Thoracic aorta (tissue), 1 donor: ENCODE measurements around the genes MYF6 and ATP2B1.

- RAMPAGE, long total RNA: no peak
Observed at GRCh38 chr12:80056152-80056770, 43.1 kb upstream of the OTOGL start.

DNA sequence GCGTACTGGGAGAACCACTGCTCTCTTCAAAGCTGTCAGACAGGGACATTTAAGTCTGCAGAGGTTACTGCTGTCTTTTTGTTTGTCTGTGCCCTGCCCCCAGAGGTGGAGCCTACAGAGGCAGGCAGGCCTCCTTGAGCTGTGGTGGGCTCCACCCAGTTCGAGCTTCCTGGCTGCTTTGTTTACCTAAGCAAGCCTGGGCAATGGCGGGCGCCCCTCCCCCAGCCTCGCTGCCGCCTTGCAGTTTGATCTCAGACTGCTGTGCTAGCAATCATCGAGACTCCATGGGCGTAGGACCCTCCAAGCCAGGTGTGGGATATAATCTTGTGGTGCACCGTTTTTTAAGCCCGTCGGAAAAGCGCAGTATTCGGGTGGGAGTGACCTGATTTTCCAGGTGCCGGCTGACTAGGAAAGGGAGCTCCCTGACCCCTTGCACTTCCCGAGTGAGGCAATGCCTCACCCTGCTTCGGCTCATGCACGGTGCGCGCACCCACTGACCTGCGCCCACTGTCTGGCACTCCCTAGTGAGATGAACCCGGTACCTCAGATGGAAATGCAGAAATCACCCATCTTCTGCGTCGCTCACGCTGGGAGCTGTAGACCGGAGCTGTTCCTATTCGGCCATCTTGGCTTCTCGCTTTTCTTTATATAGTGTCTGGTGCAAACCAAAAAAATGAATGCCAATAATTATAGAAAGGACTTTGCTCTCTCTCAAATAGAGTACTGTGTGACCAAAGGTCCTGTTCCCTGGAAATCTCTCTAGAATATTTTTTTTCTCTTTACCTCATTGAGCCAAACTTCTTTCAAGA, 50.3 kb downstream of the OTOGL start:
- RAMPAGE, long total RNA: no peak

DNA sequence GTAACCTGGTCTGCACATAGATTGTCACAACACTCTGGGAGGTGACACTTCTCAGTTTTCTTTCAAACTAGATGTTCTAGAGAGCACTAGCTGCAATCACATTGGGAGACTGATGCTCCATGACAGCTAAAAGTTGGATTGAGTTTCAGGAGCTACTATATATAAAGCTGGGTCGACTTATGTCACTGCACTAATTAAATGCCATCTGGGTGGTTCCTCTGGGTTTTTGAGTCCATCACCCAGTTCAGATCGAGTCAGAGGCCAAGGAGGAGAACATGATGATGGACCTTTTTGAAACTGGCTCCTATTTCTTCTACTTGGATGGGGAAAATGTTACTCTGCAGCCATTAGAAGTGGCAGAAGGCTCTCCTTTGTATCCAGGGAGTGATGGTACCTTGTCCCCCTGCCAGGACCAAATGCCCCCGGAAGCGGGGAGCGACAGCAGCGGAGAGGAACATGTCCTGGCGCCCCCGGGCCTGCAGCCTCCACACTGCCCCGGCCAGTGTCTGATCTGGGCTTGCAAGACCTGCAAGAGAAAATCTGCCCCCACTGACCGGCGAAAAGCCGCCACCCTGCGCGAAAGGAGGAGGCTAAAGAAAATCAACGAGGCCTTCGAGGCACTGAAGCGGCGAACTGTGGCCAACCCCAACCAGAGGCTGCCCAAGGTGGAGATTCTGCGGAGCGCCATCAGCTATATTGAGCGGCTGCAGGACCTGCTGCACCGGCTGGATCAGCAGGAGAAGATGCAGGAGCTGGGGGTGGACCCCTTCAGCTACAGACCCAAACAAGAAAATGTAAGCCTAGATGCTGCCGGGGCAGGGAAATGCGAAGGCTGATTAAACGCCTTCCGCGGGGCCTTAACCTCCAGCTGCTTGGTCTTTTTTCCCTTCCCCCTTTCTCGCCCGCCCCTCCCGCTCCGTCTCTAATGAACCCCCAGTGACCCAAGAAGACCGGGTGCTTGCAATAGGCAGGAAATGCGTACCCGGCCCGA, at the start of gene MYF6:
TSS of gene MYF6 (plus strand) at position 190 of the 991 bp plus-strand sequence.
- RAMPAGE, long total RNA: no peak

DNA sequence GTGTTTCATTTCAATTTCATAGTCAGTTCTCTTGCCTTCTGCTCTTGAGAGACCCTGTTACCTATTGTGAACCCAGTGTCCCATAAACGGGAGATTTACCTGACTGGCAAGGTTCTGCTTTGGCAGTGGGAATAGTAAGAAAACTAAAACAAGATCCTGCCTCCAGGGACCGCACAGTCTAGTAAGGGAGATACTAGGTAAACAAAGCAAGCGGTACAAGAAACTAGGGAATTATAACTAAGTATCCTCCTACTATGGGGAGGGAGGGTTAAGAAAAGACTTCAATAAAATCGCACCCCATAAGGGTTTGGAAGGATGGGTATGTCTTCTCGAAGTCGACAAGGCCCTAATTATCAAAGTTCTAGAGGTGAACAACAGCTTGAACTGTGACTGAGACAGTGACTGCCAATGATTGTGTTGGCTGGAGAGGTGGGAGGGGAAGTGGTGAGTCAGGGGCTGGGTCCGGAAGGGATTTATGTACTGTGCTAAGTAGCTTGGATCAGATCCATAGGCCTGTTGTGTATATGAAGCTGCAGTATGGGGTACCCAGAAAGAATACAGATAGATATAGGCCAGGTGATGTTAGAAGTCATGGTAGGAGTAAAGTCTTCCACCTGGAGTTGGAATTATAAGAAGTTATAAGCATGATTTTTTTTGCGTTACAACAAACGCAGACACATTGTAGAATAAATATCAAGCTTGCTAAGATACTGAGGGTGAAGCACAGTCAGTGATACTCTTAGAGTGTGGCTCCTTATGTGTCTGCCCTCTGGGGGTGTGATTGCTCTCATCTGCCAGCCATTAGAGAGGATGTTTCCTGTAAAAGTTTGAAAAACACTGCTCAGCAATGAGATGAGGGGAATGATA, 923 bp downstream of the ACSS3 start:
- RAMPAGE, long total RNA: no peak

DNA sequence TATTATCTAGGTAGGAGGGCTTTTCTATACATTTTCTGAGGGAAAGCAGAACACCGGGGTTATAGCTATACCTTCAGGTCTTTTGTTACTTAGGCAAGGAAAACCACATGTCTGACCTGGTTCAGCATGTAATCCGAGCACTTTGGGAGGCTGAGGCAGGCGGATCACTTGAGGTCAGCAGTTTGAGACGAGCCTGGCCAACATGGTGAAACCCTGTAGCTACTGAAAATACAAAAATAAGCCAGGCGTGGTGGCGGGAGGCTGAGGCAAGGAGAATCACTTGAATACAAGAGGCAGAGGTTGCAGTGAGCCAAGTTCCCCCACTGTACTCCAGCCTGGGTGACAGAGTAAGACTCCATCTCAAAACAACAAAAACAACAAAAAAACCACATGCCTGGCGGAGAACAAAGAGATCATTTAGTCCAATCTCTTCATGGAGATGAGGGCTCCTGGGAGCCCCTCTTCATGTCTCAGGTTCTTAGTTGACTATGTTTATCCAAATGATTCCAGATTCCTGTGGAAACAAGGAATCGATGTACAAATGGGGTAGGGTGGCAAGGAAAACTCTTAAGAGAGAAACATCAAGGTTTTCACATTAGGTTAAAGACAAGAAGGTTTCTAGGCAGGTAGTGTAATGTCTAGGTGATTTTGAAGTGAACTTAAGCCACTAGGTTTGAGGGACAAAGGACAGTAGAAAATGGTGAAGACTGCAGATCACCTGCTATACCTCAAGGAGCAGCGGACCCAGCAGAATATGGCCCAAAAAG, 177.7 kb downstream of the ACSS3 start:
- RAMPAGE, long total RNA: no peak

DNA sequence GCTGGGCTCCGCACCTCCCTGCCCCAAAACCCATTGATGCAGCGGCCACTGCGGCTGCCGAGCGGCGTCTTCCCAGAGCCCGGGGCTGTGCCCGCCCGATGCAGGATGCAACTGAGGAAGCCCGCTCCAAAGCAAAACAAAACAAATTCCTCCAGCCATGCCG, 235 bp upstream of the SLC6A15 start:
- RAMPAGE, long total RNA: no peak

DNA sequence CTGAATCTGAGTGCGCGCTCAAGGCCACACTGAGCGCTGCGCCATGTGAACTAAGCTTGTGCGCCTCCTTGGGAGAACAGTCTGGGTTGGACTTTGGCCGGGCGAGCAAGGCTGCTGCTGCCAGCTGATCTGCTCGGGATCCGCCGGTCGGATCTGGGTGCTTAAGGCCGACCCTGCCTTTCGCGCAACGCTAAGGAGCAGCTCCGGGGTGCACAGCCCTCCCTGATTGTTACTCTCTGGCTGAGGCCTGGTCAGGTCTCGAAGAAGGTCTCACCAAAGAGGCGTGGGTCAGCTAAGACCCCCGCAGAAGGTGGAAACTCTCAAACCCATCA, 1.7 kb upstream of the ALX1 start:
- RAMPAGE, long total RNA: no peak

- RAMPAGE, long total RNA: no peak
Observed at GRCh38 chr12:85805284-85806063, 30.7 kb downstream of the RASSF9 start.

DNA sequence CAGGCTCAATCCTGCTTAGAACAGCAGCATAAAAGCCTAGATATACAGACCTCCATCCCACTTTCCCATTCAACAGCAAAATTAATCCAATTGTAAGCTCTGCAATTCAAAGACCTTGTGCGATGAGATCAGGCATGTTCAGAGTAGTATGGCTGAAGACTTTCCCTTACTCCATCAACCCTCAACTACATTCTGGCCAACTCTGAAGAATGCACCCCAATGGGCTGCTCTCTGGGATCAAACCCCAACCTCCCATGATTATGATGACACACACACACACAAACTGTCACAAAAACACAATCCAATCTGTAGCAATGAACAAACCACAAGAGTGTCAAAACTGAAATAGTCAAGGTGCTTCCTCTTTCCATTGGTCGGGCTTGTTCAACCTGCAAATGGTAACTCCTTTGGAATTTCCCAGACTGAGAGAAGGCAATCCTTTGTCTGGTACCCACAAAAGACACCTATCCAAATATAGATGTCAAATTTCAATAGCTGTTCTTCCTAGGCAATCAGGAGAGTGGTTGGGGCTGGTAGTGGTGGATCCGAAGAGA, 191.8 kb downstream of the KITLG start:
- RAMPAGE, long total RNA: no peak

GRCh38 chr12:89344830-89345430, 7.4 kb downstream of the DUSP6 start:
- RAMPAGE, long total RNA: no peak

- RAMPAGE, long total RNA: no peak
Observed at GRCh38 chr12:89353894-89355056, 2.0 kb upstream of the DUSP6 start.

- RAMPAGE, long total RNA: no peak
Observed at GRCh38 chr12:89418218-89418586, 65.9 kb upstream of the DUSP6 start.

DNA sequence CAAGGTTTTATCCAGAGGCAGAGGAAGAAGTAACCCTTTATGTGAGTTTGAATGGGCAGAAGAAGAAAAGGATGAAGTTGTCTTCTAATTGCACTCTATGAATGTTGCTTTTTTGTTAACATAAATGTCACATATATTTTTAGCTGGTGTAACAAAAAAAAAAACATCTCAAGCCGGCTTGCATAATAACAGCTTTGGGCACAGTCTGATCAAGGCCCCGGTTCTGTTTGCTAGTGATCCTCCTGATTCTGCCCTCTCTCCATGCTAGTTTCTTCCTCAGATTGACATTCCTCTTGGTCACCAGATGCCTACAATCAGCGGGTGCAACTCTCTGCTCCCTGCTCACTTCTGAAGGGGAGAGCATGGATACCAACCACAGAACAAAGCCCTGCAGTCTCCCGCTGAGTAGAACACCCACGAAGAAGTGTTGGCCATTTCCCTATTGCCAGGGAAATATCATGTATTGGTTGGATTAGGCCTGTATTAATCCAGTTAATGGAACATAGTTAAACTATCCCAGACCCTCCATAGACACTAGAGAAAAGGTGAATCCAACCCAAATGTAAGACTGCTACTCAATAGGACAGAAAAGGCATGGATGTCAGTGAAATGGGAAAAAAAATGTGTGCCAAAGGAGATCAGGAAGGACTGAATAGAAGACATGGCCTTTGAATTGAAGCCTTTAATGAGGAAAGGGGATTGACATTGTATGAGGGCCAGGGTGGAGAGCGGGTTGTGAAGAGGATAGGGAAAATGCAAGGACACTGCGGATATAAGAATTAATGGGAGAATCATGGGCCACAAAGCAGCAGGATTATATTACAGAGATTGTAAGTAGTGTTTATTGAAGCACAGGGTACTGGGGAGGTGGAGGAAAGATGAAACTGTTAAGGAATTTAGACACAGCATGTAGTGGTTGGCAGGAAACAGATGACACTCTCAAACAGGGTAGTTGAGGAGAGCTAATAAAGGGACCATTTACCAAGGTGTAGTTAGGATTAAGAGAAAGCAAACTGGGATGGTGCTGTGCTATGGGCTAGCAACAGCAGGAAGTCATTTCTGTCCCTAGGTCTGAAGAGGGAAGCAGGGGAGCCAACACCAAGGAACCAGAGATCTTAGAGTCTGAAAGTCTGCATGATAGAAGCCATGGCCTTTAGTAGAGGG, 16.2 kb upstream of the POC1B start:
- RAMPAGE, long total RNA: start-site peak on the plus strand centred at position 839 of the sequence, 852 bp wide, 29 reads

DNA sequence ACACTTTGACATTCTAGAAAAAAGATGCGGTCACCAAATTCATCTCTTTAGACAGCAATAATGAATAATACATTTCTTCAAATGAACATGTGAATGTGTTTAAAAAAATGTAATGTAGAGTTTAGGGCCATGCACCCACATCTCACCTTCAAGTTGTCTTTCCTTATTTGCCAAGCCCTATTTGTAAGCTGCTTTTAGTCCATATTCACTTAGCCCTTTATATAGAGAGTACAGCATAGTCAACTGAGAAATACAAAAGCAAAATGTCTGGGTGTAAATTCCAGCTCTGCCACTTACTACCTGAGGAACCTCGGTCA, 66.5 kb upstream of the POC1B start:
- RAMPAGE, long total RNA: no peak

DNA sequence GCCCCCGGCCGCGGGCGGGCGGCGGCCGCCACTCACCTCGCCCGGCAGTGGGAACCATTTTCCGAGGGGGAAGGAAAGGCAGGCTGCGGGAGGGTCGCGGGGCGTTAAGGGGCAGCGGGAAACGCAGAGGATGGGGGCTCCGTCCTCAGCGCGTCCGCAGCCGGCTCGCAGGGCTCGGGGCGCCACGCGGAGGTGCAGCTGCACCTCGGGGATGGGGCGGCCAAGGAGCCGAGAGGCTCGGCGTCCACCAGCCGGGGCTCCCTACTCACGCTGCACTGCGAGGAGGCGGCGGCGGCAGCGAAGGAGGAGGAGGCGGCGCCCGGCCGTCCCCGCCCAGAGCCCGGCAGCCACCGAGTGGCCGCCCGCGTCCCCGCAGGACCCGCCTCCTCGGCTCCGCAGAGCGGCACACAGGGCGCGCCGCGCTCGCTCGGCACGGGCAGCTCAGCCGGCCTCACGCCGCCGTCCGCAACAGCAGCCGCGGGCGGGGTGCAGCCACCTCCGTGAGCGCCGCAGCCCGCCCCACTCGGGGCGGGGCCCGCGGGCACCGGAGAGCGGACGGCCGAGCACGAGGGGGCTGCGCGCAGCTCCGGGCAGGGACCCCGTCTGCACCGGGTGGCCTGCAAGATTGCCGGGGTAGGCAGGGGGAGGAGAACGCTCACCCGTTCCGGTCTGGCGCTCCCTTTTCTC, at the start of gene ATP2B1:
TSS of gene ATP2B1 (minus strand) at position 279 of the 687 bp plus-strand sequence.
- RAMPAGE, long total RNA: start-site peak on the minus strand centred at position 271 of the sequence, 18 bp wide, 90 reads

DNA sequence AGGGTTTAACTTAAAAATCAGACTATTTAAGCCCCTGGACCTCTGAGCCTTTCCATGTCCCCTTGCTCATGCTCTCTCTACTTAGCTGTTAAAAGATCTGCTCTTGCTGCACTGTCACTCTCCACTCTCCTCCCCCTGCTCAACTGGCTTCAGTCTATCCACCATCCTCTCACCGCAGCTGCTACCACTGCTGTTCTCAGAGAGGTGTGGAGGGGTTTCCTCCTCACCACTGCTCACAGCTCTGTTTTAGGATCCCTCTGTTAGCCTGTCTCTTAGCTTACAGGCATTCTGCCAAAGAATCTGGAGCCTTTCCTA, 43.7 kb upstream of the ATP2B1 start:
- RAMPAGE, long total RNA: no peak

GRCh38 chr12:90091157-90091741, 382.6 kb upstream of the ATP2B1 start:
- RAMPAGE, long total RNA: no peak

DNA sequence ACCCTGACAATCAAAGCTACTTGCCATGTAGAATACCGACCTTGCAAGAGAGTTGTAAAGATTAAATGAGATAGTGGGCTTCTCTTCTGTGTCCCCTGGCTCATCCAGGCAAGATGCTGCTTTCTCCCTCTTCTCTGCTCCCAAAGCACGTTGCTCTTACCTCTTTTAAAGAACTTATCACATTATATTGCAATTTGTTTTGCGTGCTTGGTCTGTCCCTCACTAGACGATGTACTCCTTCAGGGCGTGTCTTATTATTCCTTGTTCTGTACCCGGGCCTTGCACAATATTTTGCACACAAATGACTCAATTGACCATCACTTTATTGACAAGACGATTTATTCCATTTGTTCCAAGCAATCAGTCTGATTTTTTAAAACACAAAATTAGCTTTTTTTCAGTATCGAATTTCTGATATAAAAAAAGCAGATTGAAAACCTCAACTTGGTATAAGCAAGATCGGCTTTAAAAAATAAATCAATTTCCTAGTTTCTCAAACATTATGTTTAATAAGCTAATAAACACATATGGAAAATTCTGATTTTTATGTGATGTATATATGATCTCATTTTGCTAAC, 3.2 kb downstream of the DCN start:
- RAMPAGE, long total RNA: start-site peak on the minus strand centred at position 185 of the sequence, 110 bp wide, 8,277 reads

GRCh38 chr12:91225183-91225765, 42.7 kb upstream of the DCN start:
- RAMPAGE, long total RNA: no peak

DNA sequence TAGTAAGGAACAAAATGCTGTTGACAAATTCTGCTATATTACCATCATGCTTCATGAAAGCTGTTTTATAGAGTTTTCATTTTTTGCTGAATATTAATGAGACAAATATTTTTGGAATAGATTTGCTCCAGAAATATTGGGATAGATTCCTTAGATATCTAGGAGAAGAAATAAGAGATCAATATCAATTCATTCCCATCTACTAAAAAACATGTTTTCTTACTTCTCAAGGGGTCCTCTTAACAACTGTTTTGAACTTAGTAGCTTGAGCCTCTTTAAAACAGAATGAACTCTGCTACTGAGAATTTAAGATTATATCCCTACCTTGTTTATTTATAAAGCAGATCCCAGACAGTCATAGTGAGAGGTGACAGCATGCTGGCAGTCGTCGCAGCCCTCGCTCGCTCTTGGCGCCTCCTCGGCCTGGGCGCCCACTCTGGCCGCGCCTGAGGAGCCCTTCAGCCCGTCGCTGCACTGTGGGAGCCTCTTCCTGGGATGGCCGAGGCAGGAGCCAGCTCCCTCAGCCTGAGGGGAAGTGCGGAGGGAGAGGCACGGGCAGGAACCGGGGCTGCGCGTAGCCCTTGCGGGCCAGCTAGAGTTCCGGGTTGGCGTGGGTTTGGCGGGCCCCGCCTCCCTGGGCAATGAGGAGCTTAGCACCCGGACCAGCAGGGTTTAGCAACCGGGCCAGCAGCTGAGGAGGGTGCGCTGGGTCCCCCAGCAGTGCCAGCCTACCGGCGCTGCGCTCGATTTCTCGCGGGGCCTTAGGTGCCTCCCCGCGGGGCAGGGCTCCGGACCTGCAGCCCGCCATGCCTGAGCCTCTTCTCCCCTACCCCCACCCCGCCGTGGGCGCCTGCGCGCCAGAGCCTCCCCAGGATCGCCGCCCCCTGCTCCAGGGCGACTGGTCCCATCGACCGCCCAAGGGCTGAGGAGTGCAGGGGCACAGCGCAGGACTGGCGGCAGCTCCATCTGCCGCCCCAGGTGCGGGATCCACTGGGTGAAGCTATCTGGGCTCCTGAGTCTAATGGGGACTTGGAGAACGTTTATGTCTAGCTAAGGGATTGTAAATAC, 451.1 kb upstream of the DCN start:
- RAMPAGE, long total RNA: no peak